ENCODE results near the genes IFNA16, IFNA5 and IFNA13.

GRCh38 chr9:19457782-19458020 is 48.9 kb downstream of the ACER2 start:
- PRO-cap = no peak

GRCh38 chr9:19925478-19926544 is 137.0 kb upstream of the SLC24A2 start:
- PRO-cap = no peak

- PRO-cap = no peak
These were observed 1.8 kb downstream of the MLLT3 start for GRCh38 chr9:20620278-20621193.

DNA sequence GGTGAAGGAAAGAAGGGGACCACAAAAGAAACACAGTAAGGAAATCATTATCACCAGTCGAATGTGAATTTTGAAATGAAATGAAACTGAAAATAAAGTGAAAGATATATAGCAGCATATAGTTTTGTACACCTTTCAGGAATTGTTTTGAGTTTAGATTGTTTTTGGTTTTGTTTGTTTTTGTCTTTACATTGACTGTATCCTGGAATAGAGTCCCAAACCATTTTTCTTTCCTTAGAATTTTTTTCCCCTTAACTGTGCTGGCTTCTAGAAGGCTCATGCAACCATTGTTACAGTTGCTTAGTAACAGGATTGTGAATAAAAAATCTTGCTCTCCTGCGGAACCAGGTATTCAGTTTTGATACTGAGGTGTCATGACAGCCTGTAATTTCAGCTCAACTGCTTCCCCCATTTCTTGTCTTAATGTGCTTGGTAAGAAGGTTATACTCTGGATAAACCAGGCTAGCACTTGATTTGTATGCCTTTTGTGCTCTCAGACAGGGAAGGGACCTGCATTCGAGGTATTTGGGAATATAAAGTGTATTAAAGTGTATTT is 42.0 kb downstream of the FOCAD start:
- PRO-cap = no peak

DNA sequence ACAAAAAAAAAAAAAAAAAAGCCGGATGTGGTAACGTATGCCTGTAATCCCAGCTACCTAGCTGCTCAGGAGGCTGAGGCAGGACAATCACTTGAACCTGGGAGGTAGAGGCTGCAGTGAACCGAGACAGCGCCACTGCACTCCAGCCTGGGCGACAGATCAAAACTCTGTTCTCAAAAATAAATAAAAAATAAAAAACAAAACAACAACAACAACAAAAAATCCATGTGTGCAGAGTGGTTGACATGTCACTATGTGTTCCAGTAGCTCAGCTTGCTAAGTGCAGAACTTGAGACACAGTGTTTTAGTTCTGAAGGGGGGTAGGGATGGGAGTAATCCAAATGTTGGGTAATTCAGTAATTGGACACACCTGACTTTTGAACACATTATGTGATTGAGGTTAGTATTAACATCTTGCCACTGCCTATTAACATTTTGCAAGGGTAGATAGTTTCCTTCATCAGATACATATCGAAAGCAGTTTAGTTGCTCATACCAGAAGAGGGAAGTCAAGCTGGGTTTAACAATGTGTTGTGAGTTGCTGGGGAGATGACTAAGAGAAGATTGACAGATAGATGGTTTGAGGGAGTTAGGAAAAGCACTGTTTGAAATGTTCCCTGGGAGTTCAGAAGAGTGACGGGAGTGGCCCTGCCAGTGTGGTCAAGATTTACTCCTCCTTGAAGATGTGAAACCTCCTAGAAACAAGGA is 1.0 kb downstream of the HACD4 start:
- PRO-cap = no peak

DNA sequence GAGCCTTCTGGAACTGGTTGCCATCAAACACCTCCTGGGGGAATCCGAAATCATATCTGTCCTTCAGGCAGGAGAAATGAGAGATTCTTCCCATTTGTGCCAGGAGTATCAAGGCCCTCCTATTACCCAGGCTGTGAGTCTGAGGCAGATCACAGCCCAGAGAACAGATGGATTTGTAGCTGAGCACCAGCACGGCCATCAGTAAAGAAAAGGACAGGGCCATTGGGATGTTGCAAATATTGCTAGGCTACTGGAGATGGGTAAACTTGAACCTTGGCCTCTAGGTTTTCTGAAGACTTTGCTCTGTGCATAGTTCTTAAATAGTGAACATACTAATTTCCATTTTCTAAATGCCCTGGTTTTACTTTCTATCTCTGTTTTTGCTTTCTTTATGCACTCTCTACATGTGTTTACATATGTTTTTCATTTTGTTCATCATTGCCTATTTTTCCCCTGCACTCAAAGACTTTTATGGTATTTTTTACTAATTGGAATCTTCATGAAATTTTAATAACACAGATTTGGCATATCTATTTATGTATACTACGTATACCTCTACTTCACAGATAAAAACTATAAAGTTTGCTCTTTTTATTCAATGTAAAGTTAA is at the start of gene IFNA16:
Gene IFNA16 (minus strand): TSS at position 229 of the 610 bp plus-strand sequence.
- PRO-cap = no peak

DNA sequence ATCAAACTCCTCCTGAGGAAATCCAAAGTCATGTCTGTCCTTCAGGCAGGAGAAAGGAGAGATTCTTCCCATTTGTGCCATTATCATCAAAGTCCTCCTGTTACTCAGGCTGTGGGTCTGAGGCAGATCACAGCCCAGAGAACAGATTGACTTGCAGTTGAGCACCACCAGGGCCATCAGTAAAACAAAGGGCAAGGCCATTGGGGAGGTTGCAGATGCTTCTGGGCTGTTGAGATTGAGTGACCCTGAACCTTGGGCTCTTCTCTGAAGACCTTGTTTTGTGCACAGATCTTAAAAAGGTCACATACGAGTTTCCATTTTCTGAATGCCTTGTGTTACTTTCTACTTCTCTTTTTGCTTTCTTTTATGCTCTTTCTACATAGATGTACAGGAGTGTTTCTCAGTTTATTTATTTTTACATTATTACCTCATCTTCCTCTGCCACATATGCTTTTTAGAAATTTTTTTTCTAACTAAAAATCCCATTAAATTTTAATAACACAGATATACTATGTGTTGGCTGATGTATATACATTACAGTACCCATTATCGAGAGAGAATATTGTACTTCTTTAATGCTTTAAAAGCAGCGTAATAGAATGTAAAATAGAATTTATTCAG is at the start of gene IFNA5:
Gene IFNA5 (minus strand): TSS at position 258 of the 621 bp plus-strand sequence.
- PRO-cap = no peak

GRCh38 chr9:21367819-21368302 is at the start of gene IFNA13:
Gene IFNA13, minus strand, starts transcription at chr9:21368057.
- PRO-cap = no peak

GRCh38 chr9:21853195-21853925 is 50.9 kb downstream of the MTAP start:
- PRO-cap = no peak

DNA sequence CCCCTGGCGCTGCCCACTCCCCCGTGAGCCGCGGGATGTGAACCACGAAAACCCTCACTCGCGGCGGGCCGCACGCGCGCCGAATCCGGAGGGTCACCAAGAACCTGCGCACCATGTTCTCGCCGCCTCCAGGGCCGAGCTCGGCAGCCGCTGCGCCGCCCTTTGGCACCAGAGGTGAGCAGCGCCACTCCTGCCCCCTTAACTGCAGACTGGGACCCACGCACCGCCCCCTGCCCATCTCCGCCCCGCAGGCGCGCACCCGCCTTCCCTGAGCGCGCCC is 14.9 kb downstream of the CDKN2B start:
- PRO-cap = no peak

DNA sequence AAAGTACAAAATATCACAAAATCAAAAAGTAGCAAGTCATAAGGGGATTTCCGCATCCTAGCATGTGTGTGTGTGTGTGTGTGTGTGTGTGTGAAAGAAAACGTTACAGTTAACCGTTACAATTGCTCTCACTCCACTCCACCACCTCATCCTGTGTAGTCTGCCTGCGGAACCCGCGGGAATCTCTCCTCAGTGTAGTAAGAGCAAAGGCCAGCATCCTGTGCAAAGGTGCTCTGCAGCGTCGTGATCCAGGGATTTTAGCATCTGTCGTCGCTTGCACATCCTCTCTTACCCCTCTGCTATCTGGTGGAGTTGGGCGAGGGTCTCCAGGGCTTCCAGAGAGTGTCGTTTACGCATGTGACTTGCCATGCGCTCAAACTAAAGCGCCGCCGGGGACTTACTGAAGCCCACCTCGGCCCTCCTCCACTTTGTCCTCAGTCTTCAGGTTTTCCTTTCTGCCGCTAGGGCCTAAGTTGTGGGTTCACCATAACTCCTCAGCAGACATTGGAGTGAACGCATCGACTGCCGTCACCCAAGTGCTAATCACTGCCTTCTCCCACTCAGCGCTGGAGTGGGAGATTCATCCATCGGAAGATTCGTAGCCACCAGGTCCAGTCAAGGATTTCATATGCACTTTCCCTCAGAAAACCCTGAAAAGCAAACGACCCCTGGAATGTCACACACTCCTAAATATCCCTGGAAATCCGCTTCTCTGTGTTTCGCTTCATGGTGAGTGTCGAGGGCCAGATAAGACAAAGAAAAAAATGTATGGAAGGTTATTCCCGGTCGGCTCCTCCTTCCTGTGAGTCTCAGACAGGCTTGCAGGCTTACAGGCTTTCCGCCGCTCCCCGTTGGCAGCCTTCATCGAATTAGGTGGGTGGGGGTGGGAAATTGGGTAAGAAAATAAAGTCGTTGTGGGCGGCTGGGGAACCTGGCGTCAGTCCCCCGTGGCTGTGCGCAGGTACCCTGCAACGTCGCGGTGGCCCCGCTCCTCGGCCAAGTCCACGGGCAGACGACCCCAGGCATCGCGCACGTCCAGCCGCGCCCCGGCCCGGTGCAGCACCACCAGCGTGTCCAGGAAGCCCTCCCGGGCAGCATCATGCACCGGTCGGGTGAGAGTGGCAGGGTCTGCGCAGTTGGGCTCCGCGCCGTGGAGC is 3.7 kb downstream of the CDKN2B start:
- PRO-cap = no peak

GRCh38 chr9:22008482-22009038 is 545 bp downstream of the CDKN2B start:
- PRO-cap = no peak

DNA sequence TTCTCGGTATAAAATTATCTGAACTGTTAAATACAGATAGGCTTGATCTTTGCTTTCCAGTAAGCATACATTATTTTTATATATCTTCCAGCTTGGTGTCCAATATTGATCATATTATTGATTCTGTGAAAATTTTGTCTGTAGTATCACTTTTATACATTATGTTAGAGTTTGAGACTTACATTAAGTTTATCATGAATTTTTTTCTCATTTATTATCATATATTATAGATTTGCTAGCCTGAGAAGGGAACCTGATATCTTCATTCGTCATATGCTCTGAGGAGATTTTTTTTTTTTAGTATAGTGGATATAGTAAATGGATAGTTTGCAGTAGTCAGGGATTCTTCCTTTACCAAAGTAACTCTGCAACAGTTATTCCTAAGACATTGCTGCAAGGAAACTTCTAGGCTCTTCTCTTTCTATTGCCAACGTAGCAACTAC is 70.6 kb downstream of the TUSC1 start:
- PRO-cap = no peak

DNA sequence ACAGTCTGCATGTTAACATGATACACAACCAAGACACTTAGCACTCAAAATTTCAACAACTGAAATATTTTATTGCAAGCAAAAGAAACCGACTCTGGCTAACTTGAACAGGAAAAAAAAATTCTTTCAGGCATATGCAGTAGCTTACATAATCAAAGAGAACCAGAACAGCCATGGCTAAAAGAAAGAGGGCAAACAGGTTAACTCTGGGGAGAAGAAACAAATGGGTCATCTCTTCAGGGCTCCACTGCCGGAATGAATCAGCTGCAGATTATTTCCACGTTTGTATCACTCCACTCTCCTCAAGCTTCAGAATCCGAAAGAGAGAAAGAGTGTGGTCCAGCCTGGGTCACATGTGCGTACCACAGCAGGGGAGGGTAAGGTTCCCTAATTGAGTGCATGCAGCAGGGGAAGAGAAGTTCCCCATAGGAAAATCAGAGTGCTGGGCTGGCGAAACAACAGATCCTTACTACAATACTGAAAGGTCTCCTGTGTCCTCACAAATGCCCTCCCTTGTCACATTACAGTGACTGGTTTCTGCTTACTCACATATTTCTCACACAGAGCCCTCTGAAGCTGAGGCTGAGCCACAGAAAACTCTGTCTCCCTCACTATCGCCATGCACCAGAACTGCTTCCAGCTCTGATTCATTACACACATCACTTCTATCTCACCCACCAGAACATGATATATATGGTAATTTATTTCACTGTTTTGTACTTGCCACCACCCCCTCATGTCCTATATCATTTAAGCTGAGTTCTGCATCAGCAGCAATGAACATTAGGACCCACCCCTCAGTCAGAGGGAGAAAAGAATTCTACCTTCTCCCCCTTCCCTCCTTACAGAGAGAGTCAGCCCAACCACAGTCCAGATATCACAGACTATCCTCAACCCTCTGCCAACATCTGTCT is 532.1 kb upstream of the TUSC1 start:
- PRO-cap = no peak

GRCh38 chr9:26936253-26936838 is 10.7 kb downstream of the PLAA start:
- PRO-cap = no peak

DNA sequence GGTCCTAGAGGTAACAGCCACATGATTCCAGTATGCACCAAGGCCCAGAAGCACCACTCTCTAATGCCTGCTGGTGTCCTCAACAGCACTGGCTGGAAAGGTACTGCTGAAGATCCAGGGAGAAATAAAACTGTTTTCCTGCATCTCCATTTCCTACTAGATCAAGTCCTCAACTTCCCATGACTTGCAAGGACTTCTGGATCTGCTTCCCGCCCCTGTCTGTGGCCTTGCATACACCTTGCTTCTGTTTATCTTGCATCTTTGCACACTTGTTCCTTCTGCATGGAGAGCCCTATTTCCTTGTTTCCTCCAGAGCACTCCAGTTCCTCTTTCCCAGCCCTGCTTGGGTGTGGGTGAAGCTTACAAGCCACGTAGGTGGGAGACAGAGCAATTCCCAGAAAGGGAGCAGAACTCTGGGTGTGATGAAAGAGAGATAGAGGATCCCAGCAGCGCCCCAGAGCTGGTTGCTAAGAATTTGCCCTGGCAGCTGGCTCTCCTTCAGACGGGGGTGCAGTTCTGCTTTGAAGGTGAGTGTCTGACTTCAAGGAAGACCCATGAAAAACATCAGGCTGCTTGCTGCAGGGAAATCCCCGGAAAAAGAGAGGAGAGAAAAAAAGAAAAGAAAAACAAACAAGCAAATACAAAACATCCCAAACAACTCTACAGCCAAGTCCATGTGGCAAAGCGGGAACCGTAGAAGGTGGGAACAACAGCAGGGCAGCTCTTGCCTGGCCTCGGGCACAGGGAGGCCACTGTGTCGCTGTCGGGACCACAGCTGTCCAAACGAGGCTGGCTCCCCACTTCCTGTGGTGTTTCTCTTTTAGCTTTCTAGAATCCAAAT is 41.2 kb upstream of the EQTN start:
- PRO-cap = no peak

DNA sequence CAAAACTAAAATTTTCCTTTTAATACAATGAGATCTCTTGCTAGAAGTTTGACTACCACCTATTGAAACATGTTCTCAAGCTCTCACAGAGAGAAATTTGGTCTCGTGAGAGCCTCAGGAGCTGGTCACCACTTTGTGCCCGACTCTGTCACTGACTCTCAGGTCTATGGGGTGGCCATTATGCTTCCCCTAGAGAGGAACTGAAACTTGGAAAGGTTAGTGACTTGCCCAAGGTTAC is 44.5 kb upstream of the EQTN start:
- PRO-cap = no peak

GRCh38 chr9:27379294-27379679 is 82.3 kb upstream of the EQTN start:
- PRO-cap = no peak

- PRO-cap = no peak
These were observed 35.0 kb upstream of the IFNK start for GRCh38 chr9:27489010-27489659.

GRCh38 chr9:27499583-27499849 is 24.6 kb upstream of the IFNK start:
- PRO-cap = no peak

Data from SP-49 (cell line).